Spinal cord (tissue), 3 donors: ENCODE results near the genes LIMD1, LZTFL1 and CCR1.

- PRO-cap = no peak
- RAMPAGE, long total RNA = no peak
These were observed 1.3 kb upstream of the CLEC3B start for GRCh38 chr3:45024680-45025323.

- PRO-cap = no peak
- RAMPAGE, long total RNA = no peak
These were observed 38.6 kb downstream of the CLEC3B start for GRCh38 chr3:45064704-45065200.

GRCh38 chr3:45090783-45091758 lies 55.1 kb downstream of the CDCP1 start:
- PRO-cap = no peak
- RAMPAGE, long total RNA = no peak

GRCh38 chr3:45125353-45125816 lies 20.8 kb downstream of the CDCP1 start:
- PRO-cap = no peak
- RAMPAGE, long total RNA = no peak

DNA sequence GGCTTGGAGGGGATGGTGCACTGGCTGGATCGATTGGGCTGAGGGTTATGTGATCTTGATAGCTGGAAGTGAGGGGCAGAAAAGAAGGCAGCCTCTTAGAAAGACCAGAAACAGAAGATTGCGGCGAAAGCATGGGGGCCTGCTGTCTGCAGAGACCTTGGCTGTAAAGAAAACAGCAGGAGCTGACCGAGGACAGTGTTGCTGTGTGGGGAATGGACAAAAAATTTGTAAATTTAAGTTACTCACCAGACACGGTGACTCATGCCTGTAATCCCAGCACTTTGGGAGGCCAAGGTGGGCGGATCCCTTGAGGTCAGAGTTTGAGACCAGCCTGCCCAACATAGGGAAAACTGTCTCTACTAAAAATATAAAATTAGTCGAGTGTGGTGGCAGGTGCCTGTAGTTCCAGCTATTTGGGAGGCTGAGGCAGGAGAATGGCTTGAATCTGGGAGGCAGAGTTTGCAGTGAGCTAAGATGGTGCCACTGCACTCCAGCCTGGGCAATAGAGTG lies 7.1 kb downstream of the TMEM158 start:
- PRO-cap = no peak
- RAMPAGE, long total RNA = no peak

GRCh38 chr3:45366387-45366738 lies 22.0 kb upstream of the LARS2 start:
- PRO-cap = no peak
- RAMPAGE, long total RNA = no peak

- PRO-cap = no peak
- RAMPAGE, long total RNA = no peak
These were observed 50.2 kb upstream of the LIMD1 start for GRCh38 chr3:45544015-45545006.

GRCh38 chr3:45546993-45547719 lies 47.4 kb upstream of the LIMD1 start:
- PRO-cap = no peak
- RAMPAGE, long total RNA = no peak

DNA sequence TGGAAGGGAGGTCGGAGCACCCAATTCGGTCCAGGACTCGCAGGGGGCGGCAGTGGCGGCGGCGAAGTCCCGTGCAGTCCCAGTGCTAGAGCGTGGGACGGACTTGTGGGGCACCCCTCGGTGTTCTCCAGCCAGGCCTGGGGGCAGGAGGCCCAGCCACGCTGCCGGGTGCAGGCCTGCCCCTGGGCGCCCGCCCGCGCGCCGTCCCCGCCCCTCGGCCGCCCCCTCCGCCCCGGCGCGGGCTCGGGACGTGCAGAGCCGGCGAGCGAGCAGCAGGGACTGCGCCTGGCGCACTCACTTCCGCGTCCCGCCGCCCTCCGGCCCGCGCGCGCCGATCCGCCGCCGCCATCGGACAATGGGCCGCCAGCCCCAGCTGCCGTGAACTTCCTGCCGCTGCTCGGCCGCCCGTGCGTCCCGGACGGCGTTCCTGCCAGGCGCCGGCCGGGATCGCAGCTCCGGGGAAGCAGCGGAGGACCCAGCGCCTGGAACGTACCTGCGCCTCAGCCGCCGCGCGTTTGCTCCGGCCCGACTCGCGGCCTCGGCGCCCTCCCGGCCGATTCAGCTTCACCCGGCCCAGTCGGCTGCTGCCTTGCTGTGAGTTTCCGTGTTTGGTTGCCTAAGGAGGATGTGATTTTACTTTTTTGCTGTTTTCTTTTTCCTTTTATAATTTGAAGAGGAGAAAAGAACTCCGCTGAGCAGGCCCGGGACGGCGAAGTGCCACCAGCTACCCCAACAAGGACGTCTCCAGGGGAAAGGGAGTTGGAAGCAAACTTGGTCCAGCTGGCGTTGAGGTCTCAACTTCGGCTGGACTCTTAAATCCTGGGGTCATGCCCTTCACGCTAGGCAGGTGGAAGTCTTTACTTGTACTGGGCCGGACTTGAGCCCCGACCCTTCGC lies at the start of gene LIMD1:
Gene LIMD1, plus strand, starts transcription at position 891 of the 896 bp plus-strand sequence.
- PRO-cap = no peak
- RAMPAGE, long total RNA = no peak

DNA sequence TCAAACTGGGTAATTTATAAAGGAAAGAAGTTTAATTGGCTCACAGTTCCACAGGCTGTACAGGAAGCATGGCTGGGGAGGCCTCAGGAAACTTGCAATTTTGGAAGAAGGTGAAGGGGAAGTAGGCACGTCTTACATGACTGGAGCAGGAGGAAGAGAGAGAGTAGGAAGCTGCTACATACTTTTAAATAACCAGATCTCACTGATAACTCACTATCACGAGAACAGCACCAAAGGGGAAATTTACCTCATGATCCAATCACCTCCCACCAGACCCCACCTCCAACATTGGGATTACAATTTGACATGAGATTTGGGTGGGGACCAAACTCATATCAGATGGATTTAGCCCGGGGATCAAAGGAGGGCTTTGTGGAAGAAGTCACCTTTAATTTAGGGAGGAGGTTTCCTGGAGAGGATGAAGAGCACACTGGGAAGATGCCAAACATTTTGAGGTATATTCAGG lies 4.7 kb downstream of the SLC6A20 start:
- PRO-cap = no peak
- RAMPAGE, long total RNA = no peak

DNA sequence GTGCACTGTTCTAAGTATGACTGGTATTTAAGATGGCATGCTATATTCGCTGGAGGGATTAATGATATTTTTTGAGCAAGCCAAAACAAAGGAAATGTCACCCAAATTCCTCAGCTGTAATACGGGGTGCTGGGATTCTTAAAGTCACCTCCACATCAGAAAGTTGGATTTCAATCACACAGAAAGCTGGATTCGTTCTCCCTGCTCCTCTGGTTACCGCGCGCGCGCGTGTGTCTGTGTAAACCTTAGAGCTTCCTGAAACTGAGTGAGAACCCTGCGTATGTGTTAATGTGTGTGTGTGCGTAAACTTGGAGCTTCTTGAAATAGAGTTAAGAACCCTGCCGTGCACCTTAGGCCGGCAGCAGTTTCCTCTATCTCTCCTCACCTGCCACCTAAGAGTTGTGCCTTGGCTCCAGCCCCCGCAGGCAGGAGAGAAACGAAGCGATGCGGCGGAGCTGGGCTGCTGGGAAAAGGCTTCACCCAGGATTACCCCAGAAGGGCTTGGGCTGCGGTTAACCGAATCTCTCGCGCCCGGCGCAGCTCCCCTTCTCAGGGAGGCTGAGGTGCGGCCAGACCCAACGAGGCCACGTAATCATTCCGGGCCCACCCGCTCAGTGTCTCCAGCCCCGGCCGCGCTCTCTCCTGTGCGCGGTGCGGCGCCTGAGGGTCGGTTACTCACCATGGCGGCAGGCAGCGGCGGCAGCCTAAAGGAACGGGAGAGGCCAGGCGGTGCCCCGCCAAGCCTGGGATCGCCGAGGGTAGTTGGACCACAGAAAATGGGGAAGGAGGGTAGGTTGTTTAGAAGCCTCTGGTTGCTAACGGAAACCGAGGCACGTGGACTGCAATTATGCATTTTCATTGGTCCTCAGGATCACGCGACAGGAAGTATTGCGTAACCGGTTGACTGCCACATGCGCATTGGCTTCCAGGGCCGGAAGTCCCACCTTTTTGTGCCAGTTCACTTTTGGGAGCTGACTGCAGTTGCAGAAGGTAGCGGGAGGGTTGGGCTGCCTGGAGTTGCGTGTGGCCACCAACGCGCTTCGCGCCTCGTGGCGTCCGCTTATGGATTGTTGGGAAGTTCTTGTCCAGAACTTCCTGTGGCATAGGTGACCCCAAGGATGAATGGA lies at the start of gene LZTFL1:
Gene LZTFL1, minus strand, starts transcription at position 810 of the 1,127 bp plus-strand sequence.
- PRO-cap = no peak
- RAMPAGE, long total RNA = start-site peak on the minus strand centred at position 768 of the sequence, 29 bp wide, 66 and 36 reads in 2 replicates

- PRO-cap = no peak
- RAMPAGE, long total RNA = no peak
These were observed 16.3 kb upstream of the CCR9 start for GRCh38 chr3:45869949-45870455.

GRCh38 chr3:45894037-45894519 lies 7.7 kb downstream of the CCR9 start:
- PRO-cap = no peak
- RAMPAGE, long total RNA = no peak

DNA sequence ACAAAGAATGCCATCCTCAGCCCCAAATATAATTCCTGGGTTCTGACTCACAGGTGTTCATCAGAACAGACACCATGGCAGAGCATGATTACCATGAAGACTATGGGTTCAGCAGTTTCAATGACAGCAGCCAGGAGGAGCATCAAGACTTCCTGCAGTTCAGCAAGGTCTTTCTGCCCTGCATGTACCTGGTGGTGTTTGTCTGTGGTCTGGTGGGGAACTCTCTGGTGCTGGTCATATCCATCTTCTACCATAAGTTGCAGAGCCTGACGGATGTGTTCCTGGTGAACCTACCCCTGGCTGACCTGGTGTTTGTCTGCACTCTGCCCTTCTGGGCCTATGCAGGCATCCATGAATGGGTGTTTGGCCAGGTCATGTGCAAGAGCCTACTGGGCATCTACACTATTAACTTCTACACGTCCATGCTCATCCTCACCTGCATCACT lies 3.2 kb downstream of the CXCR6 start:
- PRO-cap = no peak
- RAMPAGE, long total RNA = no peak

DNA sequence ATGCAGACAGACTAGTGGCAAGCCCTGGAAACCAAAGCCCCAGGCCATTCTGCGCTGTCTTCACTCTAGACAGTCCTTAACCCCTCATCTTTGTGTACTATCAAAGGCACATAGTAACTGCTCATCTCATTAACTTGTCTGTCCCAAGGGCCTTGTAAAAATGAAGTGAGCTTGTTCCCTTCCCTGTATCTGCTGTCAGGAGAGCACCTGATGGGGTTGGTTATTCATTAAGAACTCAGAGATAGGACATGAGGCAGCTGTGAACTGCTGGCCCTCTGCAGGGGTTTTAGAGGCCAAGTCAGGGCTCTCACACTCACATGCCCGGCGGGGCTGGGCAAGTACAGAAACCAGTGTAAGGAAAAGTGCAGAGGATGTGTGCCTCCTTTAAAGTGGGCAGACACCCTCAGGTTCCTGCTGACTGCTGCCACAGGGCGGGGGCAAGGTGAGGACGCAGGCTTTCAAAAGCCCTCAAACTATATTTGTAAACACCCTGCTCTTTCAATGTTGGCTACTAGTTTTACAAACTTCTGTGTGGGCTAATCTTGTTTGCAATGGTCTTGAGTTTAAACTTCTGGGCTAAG lies 22.3 kb downstream of the CXCR6 start:
- PRO-cap = no peak
- RAMPAGE, long total RNA = no peak

GRCh38 chr3:46092734-46093121 lies 65.4 kb upstream of the XCR1 start:
- PRO-cap = no peak
- RAMPAGE, long total RNA = no peak

DNA sequence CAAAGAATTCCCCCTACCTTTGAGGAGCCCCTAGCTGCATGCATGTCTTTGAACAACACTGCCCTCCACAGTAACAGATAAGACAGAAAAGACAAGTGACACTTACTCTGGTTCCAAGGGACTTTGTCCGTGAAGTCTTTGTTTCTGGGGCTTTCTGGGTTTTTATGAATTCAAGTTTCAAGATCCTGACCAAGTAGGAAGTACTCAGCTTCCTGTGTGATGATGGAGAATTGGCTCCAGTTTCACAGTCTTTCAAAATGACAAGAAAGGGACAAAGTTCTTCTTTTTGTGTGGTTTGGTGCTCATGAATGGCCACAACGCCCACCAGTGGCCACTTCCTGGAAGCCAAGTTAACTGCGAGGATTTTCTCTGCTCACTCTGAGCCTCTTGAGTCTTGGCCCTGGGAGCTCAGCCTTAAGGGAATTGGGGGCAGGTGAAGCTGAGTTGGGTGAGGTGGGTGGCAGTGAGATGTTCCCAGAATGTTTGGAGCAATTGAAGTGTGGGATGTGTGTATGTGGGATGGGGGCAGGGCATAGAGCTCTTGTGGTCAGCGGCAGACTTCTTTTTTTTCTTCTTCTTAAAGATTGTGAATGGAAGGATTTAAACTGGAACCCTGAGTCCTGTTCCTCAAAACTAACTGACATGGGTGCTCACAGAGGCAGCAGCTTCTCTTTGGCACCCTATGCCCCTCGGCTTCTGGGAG lies at the start of gene CCR1:
Gene CCR1, minus strand, starts transcription at position 138 of the 703 bp plus-strand sequence.
- PRO-cap = no peak
- RAMPAGE, long total RNA = no peak

DNA sequence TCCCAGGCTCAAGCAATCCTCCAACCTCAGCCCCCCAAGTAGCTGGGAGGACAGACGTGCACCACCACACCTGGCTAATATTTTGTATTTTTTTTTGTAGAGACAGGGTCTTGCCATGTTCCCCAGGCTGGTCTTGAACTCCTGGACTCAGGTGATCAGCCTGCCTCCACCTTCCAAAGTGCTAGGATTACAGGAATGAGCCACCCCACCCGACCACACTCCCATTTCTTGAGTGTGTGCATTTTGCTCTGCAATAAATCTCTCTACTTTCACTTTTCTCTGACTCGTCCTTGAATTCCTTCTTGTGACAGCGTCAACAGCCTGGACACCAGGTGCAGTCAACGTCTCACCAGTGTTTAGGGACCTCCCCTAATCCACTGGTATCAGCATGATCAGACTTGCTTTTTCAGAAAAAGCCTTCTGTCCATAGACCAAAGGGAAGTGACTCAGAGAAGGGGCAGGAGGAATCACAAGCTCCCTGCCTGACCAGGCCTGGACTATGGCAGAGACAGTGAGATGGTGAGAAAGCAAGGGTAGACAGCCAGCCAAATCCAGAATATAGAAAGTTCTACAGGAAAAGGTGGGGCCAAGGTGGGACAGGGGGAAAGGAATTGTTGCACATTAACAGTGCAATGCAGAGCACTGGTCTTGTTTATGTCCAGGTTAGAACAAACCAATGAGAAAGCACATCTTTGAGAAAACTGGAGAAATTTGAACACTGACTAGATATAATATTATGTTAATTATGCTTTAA lies 15.4 kb downstream of the CCR5 start:
- PRO-cap = no peak
- RAMPAGE, long total RNA = no peak

- PRO-cap = no peak
- RAMPAGE, long total RNA = no peak
These were observed 1.1 kb downstream of the RTP3 start for GRCh38 chr3:46498763-46499374.

- PRO-cap = no peak
- RAMPAGE, long total RNA = no peak
These were observed 552 bp upstream of the LRRC2 start for GRCh38 chr3:46566710-46566997.